B cell (primary cell): ENCODE results near the genes OLFM2, RDH8 and CARM1.

DNA sequence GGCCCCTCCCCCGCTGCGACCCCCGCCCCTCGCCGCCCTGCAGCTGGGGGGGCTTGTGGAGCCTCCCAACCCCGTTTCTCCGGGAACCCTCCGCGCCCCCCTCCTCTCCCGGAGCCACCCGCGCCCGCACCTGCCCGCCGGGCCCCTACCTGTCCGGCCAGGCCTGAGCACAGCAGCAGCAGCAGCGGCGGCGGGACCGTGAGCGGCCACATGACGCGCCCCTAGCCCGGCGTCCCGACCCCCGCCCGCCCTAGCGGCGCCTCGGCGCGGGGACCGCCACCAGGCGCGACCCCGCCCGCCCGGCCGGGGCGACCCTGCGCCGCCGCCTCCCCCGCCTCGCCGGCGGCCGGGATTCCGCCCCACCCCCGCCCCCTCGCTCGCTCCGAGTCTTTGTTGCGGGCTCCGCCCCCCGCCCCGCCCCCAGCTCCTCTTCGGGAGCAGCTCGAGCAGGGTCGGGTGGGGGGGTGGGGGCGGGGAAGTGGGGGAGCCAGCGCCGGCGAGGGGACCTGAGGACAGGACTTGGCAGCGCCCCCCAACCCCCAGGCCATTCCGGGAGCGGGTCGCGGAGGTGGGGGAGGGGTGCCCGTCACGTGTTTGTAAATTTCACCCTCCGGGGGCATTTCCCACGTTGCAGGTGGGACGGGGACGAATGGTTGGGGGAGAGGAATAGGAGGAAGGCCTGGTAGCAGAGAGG is at the start of gene OLFM2:
Gene OLFM2, minus strand, starts transcription at position 361 of the 694 bp plus-strand sequence.
- PRO-cap: no peak
- CAGE, long polyA plus RNA: no peak

- PRO-cap: no peak
- CAGE, long polyA plus RNA: no peak
Measured at GRCh38 chr19:10013246-10013767, at the start of gene RDH8. RDH8 (plus strand) TSS chr19:10013483.

- PRO-cap: no peak
- CAGE, long polyA plus RNA: no peak
Measured at GRCh38 chr19:10112111-10113174, 950 bp downstream of the P2RY11 start.

GRCh38 chr19:10142773-10143327 is 23.2 kb upstream of the EIF3G start:
- PRO-cap: no peak
- CAGE, long polyA plus RNA: no peak

DNA sequence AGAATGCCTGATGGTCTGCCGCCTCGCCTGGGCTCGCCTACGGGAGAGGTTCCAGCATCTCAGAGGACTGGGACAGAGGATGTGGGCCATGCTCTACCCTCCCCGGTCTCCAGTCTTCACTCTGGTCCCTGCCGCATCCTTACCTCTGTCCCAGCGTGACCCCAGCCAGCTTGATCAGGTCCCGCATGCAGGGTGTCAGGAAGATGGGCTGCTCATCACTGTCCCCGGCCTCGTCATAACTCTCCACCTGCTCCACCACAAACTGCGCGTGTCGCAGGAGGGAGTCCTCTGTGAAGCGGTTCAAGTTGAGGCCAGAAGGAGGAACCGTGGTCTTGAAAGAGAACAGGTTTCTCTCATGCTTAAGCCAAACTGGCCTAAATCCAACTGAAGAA is 34.7 kb upstream of the EIF3G start:
- PRO-cap: no peak
- CAGE, long polyA plus RNA: no peak

GRCh38 chr19:10166445-10167008 is 28.2 kb downstream of the DNMT1 start:
- PRO-cap: no peak
- CAGE, long polyA plus RNA: no peak

DNA sequence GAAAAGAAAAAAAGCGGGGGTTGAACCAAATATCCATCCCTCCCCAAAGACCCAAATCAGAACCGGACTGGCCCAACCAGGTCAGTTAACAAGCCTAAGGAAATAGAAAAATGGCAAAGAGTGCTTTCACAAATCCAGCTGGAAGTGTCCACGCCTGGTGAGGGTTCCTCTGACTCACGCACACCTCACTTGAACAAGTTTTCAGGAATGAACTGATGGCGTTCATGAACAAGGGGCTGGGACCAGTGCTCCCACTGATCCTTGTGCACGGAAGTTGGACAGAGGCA is 1.1 kb downstream of the DNMT1 start:
- PRO-cap: no peak
- CAGE, long polyA plus RNA: no peak

DNA sequence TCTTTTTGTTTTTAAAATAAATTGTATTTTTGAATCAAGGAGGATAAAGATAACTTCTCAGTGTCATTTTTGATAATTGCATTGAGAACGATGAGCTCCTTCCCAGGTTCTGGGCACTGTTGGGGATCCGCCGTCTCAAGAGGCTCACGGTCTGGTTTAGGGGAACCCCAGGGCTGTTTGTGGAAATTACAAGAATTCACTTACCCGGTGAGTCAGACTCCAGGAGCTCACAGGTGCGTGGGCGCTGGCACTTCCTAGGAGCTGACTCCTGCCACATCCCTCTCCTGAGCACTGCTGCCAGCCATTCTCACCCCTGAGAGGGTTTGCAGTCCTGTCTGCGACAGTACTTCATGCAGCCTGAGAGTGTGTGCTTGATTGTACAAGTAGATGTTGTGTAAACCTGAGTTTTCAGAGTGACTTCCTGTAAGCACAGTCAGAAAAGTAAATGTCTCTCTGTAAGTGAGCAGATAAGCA is 8.0 kb downstream of the MRPL4 start:
- PRO-cap: no peak
- CAGE, long polyA plus RNA: no peak

GRCh38 chr19:10270219-10270609 is 706 bp upstream of the ICAM1 start:
- PRO-cap: bidirectional peak, plus-strand start at chr19:10270493, minus-strand start at chr19:10270553
- CAGE, long polyA plus RNA: no peak

DNA sequence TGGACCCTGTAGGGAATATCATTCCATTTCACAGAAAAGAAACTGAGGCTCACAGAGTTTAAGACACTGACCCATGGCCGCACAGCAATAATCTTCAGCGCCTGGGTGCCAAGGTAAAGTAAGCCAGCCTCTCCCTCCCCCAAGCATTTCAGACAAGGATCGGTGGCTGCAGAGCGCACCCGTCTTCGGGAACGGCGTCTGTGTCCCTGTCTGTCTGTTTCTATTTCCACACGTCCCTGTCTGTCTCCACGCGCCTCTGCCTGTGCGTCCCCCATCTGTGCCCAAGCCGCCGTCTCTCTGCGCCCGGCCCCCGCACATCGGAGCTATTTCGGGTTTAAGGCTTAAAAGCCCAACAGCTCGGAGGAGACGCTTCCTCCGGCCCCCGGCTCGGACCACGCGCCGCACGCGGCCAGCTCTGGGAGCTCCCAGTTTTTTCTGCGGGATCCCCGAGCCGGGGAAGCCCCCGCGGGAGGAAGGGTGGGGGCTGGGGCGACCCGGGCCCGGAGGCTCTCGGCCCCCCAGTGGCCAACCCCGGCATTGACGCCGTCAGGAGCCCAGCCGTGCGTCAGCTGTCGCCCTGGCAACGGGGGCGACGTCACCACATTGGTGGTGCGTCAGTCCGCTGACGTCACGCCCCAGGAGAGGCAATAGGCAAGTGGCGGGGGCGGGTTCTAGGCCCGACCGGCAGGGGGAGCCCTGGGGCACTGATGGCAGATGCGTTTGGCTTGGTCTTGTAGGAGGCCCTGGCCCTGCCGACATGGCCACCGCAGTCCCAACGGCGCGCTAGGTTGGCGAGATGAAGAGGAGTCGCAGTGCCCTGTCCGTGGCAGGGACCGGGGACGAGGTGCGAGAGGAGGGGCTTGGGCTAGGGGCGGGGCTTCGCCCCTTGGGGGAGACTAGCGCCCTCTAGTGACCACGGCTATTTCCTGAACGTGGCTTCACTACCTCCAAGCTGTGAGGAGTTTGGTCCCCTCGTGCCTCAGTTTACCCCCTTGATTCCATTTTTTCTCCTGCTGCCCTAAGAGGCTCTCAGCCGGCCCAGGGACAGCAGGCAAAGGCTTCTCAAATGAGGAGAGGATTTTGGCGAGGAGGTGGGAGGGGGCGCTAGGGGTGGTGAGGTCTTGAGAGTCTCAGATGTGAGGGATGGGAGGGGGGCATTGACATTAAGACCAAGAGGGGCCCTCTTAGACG is 3.8 kb upstream of the PDE4A start:
- PRO-cap: bidirectional peak, plus-strand start at position 142 of the sequence, minus-strand start outside the sequence; bidirectional peak, plus-strand start at position 224 of the sequence, minus-strand start at position 258 of the sequence; bidirectional peak, plus-strand start at position 713 of the sequence, minus-strand start at position 437 of the sequence
- CAGE, long polyA plus RNA: no peak

DNA sequence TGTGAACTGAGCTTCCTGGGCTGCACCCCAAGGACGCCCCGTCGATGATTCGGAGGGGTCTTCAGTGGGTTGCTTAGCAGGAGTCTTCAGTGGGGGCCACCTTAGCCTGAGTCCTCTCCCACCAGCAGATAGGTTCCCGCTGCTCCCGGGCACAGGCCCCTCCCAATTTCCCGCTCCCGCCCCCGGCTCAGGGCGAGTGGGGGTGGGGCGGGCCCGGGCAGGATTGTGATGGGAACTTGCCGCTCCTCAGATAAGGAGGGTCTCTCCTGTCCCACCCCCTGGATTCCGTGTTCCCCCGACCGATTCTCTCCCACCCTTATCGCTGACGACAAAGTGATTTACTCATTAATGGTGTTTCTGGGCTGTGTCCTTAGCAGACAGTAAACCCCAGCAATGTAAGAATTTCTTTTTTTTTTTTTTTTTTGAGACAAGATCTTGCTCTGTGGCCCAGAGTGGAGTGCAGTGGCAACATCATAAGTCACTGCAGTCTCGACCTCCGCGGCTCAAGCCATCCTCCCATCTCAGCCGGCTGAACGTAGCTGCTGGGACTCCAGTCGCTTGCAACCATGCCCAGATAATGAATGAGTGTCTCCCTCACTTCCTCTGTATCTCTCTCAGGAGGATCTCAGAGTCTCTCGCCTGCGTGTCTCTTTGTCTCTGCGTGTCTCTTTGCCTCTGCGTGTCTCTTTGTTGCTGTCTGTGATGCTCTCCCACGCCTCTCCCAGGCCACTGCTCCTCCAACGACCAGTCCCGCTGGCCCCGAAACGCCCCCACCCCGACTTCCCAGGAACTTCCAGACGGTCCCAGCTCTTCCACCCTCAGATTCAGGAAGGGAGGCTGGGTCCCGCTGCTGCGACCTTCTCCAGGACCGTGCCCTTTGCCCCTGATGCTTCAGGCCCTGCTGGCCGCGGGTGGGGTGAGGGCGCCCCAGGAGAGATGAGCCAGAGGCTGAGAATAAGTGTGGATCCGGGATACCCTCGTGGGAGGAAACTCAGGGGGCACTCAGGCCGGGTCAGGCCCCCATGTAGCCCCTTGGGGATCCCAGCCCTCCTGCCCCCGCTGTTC is 910 bp upstream of the S1PR5 start:
- PRO-cap: no peak
- CAGE, long polyA plus RNA: no peak

DNA sequence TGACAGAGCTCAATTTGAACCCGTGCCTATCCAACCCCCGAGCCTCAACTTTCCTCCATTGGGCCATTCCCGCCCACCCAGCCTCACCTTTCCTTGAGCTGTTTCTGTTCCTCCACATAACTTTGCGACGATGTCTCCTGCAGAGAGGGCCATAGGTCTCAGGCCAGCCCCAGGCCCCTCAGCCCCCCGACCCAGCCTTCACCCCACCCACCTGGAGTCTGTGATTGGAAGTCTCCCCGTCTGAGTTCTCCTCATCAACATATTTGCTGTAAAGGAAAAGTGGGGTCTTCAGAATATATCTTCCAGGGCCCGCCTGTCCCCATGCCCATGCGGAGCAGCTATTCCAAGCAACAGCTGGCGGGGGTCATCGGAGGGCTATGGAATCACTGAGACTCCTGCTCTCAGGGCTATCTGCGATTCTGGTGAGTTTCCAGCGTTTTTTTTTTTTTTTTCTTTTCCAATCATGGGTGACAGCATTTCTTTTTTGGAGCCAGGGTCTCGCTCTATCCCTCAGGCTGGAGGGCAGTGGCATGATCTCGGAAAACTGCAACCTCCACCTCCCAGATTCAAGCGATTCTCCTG is 4.1 kb downstream of the KRI1 start:
- PRO-cap: no peak
- CAGE, long polyA plus RNA: no peak

DNA sequence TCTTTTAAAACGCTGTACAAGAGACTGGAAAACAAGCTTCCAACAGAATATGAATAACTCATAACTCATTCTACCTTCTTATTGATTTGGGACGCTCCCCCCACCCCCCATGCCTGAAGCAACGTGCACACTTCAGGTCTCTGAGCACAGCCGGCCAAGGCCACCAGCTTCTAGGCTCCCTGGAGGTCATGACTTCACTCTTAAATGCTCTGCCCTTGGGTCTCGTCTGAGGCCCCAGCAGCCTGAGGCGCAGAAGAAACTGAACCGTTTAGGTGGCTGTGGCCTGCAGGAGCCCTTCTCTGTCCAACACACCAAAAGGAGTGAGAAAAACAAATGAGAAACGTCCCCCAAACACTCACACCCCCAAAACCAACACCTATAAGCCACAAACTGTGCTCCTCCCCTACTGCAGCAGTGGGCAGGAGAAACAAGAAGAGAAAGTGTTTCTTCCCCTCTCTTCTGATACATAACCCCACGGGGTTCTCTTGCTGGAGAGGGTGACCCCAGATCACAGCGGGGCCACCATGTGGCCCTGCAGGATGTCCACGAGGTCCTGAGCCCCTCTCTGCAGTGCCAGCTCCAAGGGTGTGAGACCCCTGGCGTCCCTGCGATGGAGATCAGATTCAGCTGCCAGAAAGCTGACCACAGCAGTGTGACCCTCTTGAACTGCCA is 876 bp upstream of the KRI1 start:
- PRO-cap: bidirectional peak, plus-strand start at position 465 of the sequence, minus-strand start at position 322 of the sequence
- CAGE, long polyA plus RNA: start-site peak on the plus strand centred at position 355 of the sequence, 405 bp wide, 6 and 25 reads in 2 replicates

- PRO-cap: no peak
- CAGE, long polyA plus RNA: no peak
Measured at GRCh38 chr19:10644816-10645305, 9.3 kb upstream of the ILF3 start.

DNA sequence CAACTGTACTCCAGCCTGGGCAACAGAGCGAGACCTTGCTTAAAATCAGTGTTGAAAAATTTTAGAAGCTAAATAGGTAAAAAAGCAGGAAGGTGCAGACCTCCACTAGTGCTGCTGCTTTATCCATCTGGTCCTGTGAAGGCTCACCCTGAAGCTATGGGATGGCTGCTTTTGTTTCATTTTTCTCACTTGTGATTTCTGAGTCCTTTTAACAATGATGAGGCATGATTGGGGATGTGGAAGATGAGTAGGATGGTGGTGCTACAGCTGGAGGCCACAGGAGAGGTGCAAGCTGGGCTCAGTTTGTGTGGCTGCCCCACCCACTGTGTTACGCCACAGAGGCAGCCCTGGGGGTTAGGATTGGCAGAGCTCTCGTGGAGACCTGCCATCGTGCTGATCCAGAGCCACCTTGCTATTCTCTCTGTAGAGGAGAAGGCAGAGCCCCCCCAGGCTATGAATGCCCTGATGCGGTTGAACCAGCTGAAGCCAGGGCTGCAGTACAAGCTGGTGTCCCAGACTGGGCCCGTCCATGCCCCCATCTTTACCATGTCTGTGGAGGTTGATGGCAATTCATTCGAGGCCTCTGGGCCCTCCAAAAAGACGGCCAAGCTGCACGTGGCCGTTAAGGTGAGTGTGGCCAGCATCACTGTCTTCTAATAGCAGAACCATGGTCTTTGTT is 19.5 kb upstream of the QTRT1 start:
- PRO-cap: no peak
- CAGE, long polyA plus RNA: no peak

- PRO-cap: no peak
- CAGE, long polyA plus RNA: no peak
Measured at GRCh38 chr19:10686674-10687241, 14.5 kb upstream of the QTRT1 start.

- PRO-cap: no peak
- CAGE, long polyA plus RNA: no peak
Measured at GRCh38 chr19:10687975-10688424, 13.2 kb upstream of the QTRT1 start.

- PRO-cap: no peak
- CAGE, long polyA plus RNA: no peak
Measured at GRCh38 chr19:10812020-10812583, 23.9 kb downstream of the TMED1 start.

- PRO-cap: no peak
- CAGE, long polyA plus RNA: no peak
Measured at GRCh38 chr19:10820601-10821060, 15.4 kb downstream of the TMED1 start.

DNA sequence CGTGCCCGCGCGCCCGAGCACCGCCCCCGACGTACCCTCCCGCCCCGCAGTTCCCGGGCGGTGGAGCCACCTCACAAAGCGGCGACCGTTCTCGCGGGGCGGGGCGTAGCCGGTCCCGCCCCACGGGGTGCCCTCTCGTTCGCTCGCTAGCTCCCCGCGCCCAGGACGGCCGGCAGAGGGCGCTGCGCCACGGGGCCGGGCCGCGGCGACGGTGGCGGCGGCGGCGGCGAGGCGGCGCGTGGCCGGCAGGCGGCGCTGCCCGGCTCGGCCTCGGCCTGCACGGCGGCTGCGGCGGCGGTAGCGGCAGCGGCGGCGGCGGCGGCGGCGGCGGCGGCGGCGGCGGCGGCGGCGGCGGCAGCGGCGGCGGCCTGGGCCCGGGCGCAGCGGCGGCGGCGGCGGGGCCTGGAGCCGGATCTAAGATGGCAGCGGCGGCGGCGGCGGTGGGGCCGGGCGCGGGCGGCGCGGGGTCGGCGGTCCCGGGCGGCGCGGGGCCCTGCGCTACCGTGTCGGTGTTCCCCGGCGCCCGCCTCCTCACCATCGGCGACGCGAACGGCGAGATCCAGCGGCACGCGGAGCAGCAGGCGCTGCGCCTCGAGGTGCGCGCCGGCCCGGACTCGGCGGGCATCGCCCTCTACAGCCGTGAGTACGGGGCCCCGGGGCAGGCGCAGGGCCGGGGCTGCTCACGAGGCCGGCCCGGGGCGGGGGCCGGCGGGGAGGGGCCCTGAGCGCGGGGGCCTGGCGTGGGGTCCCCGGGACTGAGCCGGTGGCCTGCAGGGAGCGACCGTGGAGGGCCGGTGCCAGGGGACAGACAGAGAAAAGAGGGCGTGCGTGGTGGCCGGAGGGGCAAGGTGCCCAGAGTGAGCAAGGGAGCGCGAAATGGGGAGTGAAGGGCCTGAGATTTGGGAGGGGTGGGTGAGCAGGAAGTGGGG is at the start of gene CARM1:
Gene CARM1, plus strand, starts transcription at position 270 of the 929 bp plus-strand sequence.
- PRO-cap: unidirectional peak, plus-strand start at position 270 of the sequence; unidirectional peak, plus-strand start at position 411 of the sequence
- CAGE, long polyA plus RNA: no peak